Hair follicular keratinocyte (primary cell): ENCODE data around the genes ALDH3A2 and SLC47A2.

GRCh38 chr17:18977882-18978787, 26.2 kb downstream of the SLC5A10 start:
- RAMPAGE, long total RNA = no peak

DNA sequence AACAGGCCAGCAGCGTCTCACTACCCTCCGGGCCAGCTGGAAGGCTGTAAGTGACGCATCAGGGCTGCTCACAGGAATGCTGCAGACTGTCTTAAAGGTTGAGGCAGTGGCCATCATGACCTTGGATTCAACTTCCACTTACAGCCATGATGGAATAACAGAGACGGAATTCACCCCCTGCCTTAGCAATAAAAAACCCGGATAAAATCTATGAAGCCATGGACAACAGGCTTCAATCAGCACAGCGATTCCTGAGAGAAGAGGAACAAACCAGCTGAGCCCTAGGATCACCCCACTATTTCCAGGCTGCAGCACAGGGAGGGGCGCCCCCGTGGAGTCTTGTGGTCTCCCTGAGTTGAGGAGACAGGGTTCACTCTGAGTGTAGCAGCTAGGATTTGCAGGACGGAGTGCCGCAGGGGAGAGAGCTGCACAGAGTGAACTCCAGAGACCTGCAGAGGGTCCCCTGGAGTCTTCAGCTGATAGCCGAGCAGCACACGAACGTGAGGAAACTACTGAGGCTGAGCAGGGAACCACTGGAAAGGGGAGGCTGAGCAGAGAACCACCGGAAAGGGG, 10.5 kb downstream of the FAM83G start:
- RAMPAGE, long total RNA = no peak

DNA sequence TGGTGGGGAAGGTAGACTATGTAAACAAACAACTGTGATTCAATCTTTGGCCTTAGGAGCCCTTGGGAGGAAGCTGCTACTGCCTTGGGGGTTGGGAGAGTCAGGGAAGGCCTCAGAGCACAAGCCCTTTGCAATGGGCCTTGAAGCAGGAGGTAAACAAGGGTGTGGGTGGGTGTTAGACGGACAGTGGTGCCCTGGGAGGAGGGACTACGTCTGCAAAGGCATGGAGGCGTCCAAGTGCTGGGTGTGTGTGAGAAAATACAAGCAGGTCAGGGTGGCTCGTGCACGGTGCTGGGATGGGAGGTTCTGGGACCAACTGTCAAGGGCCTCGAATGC, 6.5 kb upstream of the FAM83G start:
- RAMPAGE, long total RNA = no peak

DNA sequence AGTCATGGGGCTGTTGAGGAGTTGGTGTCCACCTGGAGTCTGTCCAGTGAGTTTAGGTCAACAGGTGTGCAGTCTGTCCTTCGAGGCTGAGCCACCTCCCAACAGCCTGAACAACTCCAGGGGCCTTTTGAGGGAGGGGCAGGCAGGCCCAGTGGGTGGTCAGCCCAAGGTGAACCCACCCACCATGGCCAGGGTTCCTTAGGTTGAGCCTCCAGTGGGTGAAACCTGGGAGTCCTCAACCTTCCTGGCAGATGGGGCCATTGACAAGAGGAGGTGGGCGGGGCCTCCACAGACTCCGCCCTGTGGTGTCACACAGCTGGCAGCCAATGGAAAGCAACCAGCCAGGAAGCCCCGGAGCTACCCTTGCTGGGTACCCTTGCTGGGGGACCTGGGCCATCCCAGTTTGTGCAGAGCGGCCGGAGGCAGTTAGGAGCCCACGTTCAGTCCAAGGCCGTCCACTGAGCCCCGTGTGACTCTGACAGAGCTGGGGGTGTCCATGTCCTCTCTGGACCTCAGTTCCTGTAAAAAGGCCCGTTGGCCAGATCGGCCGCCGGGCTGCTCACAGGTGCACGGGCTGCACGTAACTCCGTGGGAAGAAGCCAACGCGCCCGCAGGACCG, 16.9 kb upstream of the FAM83G start:
- RAMPAGE, long total RNA = no peak

GRCh38 chr17:19111614-19112949, 15.3 kb upstream of the GRAPL start:
- RAMPAGE, long total RNA = no peak

DNA sequence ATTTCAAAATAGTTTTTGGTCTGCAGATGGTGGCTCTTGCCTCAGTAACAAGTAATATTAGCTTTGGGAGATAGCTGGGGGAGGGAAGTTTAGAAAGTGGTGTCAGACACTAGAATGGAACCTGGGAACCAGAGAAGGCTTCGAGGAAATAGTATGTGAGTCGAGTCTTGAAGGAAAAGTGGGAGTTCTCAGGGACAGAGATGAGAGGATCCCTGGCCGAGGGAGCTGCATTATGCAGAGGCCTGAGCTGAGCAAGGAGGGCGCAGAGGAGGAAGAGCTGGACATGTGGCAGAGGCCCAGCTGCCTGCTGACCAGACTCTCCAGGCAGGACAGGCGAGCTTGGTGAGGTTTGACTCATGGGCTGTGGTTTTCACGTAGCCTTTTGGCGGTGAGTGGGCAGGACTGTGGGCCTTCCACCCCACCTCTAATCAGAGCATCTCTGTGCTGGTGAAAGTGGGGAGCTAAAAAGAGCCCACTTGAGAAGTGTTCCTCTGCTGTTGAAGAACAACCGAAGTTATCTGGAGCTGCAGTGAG, 11.6 kb downstream of the EPN2 start:
- RAMPAGE, long total RNA = no peak

DNA sequence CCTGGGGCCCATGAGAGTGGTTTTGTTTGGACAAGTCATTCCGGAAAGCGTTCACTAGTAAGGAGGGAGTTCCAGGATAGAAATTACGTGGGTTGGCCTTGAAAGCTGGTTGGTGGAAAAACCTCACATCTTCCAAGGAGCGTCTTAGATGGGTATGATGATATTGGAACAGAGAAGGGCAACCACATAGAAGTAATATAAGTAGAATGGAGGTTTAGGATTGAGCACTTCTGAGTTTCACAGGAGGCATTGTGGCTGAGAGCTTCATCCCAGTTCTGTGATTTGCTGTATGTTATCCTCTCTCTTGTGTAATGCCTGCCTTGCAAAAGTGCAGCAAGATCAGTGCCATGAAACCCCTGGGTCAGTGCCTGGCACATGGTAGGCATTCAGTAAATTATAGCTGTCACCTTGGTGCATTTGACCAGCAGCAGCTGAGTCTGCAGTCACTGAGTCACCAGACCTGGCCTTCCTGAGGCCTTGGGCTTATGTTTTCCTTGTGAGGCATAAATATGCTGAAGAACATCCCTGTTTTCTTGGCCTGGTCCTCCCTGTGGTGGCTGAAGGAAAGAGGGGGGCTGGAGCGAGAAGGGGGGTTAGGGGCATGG, 26.3 kb downstream of the EPN2 start:
- RAMPAGE, long total RNA = no peak

DNA sequence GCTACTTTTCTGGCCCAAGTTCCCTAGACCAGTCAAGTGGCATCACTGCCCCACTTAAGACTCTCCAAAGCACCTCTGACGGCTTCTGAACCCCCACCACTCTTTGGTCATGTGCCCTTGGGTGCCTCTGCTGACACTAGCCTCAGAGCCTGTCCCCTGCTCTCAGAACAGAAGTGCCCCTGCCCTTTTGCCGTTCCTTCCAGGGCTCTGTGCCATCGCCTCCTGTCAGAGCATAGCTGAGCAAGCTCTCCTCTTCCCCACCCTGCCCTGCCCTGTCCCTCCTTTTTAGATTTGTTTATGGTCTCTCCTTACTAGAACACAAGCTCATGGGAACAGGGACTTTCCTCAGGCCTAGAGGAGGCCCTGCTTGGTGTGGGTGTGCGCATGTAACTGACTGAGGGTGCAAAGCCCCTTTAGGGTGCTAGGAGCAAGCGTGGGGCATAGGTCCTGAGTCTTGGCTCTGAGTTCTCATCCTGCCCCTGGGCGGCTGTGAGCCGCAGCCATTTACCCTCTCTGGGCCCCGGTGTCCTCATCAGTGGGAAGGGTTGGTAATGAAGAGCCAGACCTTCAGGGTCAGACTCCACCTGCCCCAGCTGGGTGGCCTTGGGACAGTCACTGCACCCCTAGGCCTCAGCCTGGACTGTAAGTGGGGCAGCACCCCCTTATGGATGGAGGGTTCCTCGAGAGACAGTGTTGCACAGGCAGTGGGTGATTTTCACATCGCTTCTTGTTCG, 60.8 kb downstream of the B9D1 start:
- RAMPAGE, long total RNA = no peak

GRCh38 chr17:19336568-19337708, 25.6 kb downstream of the B9D1 start:
- RAMPAGE, long total RNA = no peak

DNA sequence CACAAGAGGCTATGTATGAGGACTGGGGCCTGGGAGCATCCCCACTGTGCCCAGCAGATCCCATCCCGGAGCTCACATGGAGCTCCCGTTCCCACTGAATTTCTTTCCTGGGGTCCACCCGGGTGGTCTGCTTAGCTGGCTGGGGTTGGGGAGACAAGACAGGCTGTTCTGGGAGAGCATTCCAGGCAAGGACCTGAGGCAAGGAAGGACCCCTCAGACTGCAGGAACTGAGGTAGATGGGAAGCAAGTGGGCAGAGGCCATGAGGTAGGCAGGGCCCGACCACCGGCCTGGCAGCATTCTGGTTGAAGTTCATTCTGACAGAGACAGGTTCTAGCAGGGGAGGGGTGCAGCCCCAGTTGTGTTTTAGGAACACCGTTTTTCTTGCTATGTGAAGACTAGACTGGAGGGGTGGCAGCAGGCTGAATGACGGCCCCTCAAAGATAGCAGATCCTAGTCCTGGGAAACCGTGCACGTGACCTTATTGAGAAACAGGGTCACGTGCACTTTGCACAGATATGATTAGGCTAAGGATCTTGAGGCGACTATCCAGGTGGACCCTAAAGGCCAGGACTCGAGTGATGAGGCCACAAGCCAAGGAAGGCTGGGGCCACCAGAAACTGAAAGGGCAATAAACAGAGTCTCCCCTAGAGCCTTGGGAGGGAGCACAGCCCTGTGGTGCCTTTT, 17.4 kb downstream of the B9D1 start:
- RAMPAGE, long total RNA = no peak

GRCh38 chr17:19381489-19382148, 3.3 kb downstream of the MAPK7 start:
- RAMPAGE, long total RNA = no peak

GRCh38 chr17:19384554-19385750, 2.0 kb downstream of the MFAP4 start:
- RAMPAGE, long total RNA = no peak

- RAMPAGE, long total RNA = no peak
These were observed 588 bp upstream of the SLC47A1 start for GRCh38 chr17:19533002-19533529.

DNA sequence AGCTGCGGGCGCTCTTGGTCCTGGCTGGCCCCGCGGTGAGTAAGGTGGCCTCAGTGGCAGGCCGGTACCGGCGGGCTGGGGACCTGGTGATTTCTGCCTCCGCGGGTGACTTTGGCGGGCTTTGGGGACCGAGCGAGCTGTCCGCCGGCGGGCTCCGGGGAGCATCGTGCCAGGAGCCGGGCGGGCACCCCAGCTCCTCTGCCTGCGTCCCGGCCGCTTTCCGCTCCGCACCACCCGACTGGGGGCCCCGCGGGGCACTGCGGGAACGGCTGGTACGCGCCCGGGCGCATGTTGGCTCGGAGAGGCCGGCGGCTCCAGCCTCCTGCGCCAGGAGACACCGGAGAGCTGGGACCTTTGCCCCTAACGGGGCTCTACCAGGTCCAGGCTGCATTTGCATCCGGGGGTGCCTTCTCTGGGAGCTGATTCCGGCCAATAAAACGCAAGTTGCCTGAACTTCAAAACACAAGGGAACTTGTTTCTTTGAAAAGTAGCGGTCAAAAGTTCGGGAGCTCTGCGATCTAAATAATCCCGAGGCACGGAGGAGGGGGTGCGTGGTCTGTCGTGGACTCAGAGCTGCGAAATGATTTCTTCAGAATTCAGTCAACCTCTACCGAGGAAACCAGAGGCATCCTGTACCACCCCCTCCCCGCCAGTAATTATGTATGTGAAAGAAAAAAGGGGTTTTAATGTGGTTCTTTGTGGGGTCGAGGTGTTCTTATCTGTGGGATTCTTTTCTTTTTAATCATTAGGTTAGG, 563 bp downstream of the SLC47A1 start:
- RAMPAGE, long total RNA = no peak

DNA sequence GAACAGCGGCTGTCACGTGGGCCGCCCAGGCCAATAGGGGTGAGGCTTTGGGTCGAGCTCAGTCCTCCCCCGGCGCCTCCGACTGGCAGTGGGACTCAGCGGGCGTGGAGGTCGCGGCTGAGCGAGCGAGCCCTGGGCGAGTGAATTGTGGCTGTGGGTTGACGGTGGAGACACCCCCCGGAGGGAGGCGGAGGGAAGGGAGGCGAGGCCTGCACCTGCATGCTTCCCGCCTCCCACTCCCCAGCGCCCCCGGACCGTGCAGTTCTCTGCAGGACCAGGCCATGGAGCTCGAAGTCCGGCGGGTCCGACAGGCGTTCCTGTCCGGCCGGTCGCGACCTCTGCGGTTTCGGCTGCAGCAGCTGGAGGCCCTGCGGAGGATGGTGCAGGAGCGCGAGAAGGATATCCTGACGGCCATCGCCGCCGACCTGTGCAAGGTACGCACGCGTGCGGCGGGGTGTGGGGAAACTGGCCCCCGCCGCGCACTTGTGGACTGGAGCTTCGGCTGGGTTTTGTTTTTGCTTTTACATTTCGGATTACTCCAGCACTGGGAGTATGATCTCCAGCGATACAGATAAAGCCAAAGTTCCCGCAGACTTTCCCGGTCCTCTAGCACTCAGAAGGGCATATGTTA, at the start of gene ALDH3A2:
TSS of gene ALDH3A2 (plus strand) at position 61 of the 631 bp plus-strand sequence.
- RAMPAGE, long total RNA = no peak

DNA sequence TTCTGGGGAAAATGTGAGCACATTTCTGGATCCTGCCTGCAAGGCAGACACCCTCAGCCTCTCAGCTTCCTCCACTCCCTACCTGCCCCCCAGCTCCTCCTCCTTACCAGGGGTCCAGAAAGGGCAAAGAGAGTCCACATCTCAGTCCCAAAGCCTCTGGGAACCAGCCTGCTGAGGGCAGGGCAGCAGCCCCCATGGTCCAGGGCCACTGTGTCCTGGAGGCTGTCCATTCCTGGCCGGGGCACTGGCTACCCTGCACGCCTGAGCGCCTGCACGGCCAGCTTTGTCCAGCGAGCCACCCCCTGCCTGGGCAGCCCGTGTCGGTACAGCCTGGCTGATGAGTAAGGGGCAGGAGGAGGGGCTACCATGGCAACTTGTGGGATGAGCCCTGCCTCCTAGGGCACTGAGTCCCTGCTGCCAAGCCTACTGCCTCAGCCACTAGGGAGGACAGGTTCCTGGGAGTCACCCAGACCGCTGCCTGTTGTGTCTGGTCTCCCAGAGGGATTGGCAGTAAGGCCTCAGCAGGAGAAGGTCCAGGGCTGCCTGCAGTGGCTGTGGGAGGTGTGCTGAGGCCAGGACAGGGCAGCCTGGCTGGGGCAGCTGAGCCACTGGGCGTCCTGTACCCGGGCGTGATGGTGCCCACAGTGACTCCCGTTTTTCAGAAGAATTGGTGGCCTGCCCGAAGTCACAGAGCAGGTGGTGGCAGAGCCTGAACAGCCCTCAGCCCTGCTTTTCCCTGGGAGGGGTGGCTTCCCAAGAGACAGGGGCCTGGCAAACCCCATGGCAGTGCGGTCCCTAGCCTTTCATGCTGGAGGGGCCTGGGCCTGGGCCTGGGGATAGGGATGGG, at the start of gene SLC47A2:
TSS of gene SLC47A2 (minus strand) at position 259 of the 847 bp plus-strand sequence.
- RAMPAGE, long total RNA = no peak

- RAMPAGE, long total RNA = no peak
These were observed 38.2 kb downstream of the AKAP10 start for GRCh38 chr17:19939214-19940008.

- RAMPAGE, long total RNA = no peak
These were observed 2.5 kb upstream of the AKAP10 start for GRCh38 chr17:19979831-19980885.

DNA sequence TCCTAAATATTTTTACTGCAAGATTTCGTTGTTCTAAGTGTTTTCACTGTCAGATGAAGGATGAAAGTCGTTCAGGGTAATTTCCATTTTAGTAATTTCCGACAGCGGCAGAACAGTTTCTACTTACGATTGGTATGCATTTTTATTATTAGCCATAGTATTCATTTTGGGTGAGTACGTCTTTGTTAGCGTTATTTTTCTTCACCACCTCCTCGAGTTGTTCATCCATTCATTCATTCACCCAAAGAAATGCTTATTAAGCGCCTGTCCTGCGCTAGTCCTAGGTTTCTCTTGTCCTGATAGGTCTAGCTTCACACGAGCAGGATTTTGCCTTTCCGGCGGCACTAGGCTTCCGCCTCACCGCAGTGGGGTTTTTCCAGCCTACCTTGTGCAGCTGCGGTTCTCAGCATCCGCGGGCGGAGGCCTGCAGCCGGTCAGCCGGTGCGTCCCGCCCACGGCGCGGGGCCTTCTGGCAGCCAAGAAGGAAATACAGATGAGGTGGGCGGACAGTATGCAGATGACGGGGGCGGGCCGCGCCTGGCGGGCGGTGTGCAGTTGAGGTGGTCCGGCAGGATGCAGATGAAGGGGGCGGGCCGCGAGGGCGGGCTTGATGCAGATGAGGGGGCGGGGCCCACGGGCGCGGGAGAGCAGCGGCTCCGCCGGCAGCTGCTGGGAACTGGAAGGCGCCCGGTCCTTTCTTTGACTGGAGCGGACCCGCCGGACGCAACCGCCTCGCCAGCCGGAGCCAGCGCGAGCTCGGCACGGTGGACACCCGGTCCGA, 146.4 kb downstream of the SPECC1 start:
- RAMPAGE, long total RNA = no peak

- RAMPAGE, long total RNA = no peak
These were observed 147.6 kb downstream of the SPECC1 start for GRCh38 chr17:20156937-20157028.